Pericardium fibroblast (primary cell): ENCODE measurements around the genes ENTHD1, GRAP2 and TNRC6B.

GRCh38 chr22:39534350-39535322 is 2.1 kb upstream of the RPS19BP1 start:
- RAMPAGE, long total RNA: no peak

GRCh38 chr22:39557355-39557930 is 13.1 kb upstream of the CACNA1I start:
- RAMPAGE, long total RNA: no peak

DNA sequence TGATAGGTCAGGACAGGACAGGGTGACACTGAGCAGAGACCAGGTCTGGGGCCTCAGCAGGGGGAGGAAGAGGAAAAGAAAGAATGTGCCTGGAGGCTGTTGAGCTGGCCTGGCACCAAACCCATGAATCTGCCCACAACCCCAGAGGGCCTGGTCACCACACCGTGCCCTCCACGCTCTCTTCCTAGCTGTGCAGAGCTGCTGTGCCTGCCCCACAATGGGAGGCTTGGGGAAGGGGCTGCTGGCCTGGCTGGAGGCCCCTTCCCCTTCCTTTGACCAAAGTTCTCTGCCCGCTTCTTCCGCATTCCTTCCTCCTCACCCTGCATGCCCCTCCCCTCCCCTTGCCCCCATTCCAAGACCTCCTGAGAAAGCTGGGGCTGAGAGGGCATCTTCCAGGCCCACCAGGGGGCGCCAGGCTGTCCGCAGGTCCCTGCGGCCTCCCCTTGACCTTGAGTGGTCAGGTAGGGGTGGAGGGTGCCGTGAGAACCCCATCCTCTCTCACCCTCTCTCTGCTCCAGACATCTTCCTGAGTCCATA is 11.0 kb upstream of the CACNA1I start:
- RAMPAGE, long total RNA: no peak

- RAMPAGE, long total RNA: no peak
These were observed 91.9 kb downstream of the CACNA1I start for GRCh38 chr22:39662300-39662908.

DNA sequence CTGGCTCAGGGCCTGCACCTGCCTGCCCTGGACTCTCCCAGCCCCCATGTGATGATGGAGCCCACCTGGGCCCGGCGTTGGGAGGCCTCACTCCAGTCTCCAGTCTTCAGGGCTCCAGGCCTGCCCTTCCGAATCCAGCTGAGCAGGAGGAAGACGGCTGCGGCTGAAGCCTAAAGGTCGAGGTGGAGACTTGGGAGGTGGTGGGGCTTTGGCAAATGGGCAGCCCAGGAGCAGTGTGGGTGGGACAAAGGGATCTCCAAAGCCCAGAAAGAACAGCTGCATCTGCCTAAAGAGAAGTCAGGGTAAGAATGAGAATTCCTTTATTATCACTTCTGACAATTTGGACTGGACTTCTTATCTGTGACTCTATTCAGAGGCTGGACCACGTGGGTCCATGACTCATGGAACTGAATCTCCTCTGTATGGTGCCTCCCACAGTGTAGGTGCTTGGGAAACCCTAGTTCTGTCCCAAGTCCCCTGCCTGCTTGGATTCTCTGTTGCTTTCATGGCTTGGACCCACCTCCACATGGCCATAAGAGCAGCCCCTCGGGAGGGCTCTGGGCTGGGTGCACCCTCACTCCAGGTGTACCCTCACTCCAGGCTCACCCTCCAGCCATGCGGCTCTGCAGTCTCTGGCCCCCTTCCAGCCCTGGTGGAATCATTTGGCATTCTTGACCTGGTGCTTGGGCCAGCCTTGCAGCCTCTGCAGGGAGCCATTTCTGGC is 153.2 kb downstream of the CACNA1I start:
- RAMPAGE, long total RNA: no peak

- RAMPAGE, long total RNA: no peak
These were observed 60.9 kb downstream of the ENTHD1 start for GRCh38 chr22:39832457-39833224.

- RAMPAGE, long total RNA: no peak
These were observed 19.8 kb downstream of the ENTHD1 start for GRCh38 chr22:39873878-39874120.

DNA sequence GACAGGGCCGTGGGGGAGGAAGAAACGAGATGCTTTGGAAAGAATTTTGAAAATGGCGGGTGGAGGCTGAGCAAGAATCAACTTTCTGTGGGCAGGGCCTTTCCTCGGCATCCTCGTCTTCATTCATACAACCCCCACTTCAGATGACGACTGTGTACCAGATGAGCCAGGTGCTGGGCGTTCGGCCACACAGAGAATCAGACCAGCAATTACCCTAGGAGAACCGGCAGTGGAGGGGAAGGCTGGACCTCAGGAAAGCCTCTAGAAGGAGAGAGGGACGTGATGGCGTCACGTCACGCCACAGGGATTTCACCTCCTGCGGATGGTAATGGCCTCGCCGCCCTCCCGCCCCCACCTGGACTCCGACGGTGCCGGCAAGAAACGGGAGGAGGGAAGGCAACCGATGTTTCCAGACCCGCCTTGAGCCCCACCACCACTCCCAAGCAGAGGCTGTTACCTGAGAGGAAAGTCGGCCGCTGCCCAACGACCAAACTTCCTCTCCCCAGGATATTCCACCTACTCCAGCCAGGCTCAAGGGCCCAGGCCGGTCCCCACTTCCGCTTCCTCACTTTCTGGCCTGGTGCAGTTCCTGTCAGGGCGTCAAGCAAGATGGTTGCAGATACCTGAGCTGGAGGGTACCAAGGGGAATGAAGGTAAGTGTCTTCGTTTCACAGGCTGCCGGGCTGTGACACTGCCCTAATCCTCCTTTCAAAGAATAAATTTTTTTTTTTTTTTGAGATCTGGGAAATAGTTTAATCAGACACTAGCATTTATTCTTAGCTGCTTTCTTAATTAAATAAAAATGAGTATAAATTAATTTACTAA is at the start of gene ENTHD1:
TSS of gene ENTHD1 (minus strand) at position 523 of the 825 bp plus-strand sequence.
- RAMPAGE, long total RNA: no peak

DNA sequence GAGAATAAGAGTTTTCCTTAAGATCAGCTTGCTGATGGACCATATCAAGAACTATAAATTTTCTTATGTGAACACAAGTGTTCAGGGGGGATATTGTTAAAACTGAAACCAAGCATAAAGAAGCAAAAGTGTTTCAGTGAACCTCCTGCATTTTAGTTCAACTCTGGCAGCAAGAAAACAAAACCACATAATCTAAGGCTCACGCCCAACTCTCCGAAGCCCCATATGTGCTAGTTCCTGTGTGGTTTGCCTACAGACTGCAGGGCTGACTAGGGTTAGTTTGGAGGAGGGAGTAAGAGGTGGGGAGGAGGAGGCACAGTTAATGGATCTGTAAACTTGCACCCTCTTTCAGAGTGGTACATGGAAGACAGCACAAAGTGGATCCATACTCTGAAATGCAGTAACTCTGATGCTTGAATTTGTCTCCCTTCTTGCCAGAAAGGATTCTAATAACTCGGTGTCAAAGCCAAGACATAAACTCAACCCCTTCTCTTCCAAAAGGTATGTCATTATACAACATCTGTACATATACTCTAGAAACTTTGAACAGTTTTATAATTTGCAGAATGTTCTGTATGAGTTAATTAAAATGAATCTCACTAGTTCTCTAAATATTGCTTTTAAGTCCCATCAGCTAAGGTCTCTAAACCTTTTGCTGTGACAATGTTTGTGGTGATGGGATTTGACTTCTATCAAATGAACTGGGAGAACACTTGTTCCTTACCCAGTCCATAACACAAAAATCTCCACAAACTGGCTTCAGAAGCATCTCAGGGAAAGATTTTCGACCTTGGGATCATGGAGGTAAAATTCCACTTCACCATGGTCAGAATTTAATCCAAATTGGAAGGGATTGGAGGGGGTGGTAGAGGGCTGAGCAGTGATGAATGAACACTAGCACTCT is at the start of gene GRAP2:
TSS of gene GRAP2 (plus strand) at position 255 of the 904 bp plus-strand sequence.
- RAMPAGE, long total RNA: no peak

DNA sequence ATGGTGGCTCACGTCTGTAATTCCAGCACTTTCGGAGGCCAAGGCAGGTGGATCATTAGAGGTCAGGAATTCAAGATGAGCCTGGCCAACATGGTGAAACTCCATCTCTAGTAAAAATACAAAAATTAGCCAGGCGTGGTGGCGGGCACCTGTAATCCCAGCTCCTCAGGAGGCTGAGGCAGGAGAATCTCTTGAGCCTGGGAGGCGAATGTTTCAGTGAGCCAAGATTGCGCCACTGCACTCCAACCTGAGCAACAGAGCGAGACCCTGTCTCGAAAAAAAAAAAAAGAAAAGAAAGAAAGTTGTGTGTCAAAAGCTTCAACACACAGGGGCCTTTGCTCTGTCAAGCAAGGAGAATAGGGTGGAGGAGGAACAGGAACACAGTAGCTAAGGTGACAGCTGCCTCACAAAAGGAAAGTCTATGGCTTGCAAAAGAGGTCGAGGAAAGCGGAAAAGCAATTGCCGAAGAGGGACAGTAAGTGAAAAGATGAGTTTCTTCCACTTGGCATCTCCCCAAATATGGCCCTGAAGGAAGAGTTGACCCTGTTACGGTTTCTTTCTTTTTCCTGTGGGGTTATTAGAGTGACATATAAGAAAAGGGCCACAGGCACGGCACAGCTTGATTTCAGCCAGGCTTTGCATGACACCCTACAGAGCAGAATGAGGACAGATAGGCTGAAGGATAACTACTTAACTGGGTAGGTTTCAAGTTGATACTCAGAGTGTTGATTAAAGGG is 26.5 kb upstream of the TMA7B start:
- RAMPAGE, long total RNA: no peak

DNA sequence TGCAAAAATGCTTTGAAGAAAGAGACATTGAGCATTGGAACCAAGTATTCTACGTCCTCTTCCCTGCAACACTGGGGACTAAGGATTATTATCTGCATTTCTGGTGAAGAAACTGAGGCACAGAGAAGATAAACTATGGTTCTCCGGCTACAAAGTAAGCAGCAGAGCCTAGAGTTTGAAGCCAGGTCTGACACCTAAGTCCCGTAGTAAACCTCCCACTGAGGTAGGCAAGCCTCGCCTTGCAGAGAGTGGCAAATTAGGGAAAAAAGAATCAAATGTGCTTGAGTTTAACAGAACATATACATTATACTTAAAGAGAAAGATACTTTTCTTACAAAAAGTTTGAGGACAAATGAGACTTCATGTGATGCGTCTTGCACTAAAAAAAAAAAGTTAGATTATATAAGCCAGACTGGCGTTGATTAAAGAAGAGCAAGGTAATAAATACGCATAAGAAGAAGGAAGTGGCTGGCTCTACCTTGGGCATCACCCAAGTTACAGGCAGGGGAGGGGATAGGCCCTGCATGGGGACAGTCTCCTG is 22.5 kb upstream of the TMA7B start:
- RAMPAGE, long total RNA: no peak

DNA sequence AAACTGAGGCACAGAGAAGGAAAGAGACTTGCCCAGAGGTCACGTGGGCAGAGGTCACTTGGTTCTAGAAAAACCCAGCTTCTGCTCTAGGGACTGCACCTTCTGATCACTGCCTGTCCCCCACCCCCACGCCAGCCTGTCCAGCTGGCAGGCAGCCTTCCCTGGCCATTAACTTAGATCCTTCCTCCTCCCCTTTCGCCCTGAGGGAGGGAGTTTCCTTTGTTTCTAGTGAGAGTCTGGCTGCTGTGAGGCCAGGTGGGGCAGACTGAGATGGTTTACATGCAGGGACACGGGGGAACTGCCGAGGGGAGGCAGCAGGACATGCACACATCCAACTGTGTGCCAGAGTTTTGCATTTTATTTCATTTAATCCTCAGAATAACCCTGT is 3.2 kb downstream of the FAM83F start:
- RAMPAGE, long total RNA: no peak

- RAMPAGE, long total RNA: no peak
These were observed 60.1 kb downstream of the FAM83F start for GRCh38 chr22:40054716-40055470.

- RAMPAGE, long total RNA: no peak
These were observed 60.8 kb downstream of the FAM83F start for GRCh38 chr22:40055471-40056091.

DNA sequence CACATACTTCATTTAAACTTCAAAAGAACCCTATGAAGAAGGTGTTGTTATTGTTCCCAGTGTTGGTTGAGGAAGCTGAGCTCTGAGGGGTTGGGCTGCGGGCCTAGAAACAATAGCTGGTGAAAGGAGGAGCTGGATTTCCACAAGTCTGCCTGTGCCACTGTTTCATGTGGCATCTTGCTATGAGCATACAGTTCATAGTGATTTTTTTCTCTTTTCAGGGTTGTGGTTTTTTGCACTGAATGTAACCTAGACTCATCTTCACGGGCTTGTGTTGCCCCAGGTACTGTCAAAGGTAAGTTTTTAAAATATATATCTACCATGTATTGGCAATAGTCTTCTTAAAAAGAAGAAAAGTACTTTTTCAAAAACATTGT is 60.9 kb upstream of the TNRC6B start:
- RAMPAGE, long total RNA: no peak

GRCh38 chr22:40128899-40129651 is 48.6 kb upstream of the TNRC6B start:
- RAMPAGE, long total RNA: no peak

DNA sequence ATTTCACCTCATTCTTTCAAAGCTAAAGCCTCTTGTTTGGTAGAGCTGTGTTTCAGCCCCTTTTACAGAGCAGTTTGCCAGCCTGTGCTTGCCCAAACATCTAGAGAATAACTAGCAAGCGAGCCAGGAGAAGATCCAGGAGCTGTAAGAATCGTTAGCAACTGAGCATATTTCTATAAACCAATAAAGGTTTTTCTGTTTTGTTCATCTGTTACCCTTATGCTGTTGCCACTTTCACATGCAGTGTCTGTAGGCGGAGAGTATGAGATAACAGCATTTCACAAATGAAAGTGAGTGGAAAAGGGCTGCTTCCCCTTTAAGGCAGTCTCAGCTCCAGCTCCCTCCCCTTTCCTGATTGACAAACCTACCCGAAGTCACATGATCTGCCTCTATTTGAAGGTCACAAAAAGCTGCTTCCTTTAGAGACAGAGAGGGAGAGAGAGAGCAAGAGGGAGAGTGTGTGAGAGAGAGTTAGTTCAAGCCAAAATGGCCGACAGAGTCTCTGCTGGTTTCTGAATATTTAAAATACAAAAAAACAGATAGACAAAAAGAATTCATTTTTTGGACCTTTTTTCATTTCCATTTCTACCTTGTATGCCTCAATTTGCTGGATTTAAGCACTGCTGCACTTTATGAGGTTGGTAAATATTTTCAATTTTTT is at the start of gene TNRC6B:
TSS of gene TNRC6B (plus strand) at position 422 of the 661 bp plus-strand sequence.
- RAMPAGE, long total RNA: no peak

DNA sequence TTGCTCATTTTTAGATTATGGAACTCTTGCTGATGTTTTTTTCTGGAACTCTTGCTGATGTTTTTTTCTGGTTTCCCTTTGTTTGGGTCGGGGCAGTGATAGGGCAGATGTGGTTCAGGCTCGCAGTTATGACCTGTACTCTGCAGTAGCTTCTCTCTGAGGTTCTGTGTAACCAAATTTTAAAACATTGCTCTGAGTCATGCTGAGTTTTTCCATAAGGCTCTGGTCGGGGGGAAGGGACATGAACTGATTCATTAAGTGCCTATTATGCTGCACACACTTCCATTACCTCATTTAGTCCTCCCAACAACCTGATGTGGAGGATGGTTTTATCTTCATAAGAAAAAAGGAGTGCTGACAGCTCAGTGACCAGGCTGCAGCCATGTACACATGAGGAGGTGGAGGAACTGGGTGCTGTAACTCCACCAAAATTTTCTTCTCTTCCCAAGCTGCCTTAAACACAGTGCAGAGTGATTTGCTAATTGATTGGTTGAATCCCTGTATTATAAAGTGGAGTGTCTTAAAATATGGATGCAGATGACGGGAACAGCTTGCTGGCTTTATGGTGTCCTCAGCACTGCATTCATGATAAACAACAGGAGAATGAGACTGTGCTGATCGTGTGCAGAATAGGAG is 19.0 kb downstream of the TNRC6B start:
- RAMPAGE, long total RNA: no peak

DNA sequence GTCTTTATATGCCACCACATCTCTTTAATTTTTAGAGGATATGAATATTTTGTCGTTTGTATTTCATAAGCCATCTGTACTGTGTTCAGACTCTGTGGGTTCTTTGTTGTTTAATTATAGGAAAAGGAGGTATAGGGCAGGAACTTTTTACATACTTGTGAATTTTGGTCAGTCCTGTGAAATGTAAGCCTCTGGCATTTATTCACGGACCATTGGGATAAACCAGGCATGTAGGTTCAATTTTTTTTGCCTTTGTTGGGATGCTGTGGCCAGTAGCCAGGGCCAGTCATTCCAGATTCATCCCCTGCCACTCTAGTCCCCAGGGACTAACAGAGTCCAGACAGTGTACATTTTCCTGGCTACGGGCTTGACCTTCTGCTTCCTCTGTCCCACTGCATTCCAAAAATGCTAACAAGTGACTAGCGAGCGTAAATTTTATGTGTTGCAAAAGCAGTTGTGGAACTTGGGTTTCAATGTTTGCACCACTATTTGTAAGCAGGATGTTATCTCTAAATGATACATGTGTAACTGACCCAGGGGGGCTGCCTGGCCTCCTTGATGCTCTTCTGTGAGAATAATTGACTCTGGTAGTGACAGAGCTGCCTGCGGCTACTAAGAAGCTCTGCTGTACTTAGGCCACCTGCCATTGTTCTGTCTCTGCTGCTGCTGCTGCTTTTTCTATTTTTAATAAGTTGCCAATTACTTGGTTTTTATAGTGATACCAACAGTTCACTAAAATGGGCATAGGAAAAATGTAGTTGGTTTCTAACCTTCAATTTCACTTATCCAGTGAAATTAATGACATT is 26.6 kb downstream of the TNRC6B start:
- RAMPAGE, long total RNA: no peak

DNA sequence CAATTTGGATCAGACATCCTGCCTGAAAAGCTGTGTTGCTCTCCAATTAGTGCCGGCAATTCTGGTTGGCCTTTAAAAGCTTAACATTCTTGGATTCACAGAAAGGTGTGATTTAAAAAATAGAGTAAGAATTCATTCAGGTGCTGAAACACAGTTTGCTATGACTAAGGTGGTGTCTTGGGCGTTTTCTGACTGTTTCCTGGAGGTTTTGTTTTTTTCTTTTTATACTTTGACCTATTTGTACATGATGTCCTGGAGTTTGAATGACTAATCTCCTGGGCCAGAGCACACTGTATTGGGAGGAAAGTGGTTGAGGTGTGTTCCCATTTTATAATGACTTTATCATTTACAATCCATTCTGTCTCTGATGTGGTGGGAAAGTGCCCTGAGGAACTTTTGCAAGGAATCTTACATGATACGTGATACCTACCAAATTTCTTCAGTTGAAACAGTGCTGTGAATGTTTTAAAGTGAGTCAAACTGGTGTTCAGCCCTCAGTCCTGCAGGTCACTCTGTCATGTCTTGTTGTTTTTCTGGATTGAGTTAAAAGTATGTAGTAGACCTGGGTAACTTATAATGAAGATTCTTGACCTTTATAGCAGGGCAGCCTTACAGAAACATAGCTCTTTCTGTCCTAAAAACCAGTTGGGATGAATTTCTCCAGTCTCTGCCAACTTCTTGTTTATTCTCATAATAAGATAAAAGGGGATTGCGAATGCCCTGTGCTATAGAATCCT is 80.8 kb downstream of the TNRC6B start:
- RAMPAGE, long total RNA: no peak